NT2/D1 (cell line): ENCODE measurements around a stretch of chr5.

DNA sequence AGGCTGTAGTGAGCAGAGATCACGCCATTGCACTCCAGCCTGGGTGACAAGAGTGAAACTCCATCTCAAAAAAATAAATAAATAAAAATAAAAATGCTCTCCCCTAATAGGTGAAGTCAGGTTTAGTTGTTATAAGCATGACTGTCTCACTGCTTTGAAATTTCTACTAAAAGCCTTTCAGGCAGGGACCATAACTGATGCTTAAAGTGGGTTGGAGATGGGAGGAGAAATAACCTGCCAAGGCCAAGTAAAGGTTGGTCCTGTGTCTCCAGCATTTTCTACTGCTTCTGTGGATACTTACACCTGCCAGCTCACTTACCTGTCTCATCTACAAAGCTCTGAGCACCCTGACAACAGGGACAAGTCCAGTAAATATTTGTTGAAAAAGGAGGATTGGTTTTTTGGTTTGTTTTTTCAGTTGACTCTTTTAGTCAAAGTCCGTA lies 38.5 kb downstream of the GRAMD2B start:
- RRBS, 2 experiments, result no CpG with 5 or more reads among the region's 2 CpGs

GRCh38 chr5:126845538-126846159 lies 68.7 kb downstream of the LMNB1 start:
- RRBS, 2 experiments, result no CpG with 5 or more reads among the region's 14 CpGs

- RRBS, 2 experiments, result no CpG with 5 or more reads among the region's 4 CpGs
These were observed 8.2 kb upstream of the MARCHF3 start for GRCh38 chr5:127038528-127038959.

DNA sequence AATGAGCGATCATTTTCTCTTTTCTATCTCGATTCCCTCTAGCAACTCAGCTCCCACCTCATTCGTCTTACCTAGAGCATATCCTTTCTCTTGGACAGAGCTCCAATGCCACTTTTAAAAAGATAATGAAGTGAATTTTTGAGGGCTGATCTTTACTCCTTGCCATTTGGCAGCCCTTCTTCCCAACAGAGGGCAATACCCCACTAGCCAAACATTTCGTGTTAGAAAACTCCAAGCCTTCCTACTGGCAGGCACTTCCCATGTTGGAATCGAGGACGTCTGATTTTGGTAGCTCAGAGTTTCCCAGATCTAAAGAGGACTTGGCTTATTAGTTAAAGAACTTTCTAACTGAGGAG lies 108.0 kb upstream of the PRRC1 start:
- RRBS, 2 experiments, result no CpG with 5 or more reads among the region's 6 CpGs

DNA sequence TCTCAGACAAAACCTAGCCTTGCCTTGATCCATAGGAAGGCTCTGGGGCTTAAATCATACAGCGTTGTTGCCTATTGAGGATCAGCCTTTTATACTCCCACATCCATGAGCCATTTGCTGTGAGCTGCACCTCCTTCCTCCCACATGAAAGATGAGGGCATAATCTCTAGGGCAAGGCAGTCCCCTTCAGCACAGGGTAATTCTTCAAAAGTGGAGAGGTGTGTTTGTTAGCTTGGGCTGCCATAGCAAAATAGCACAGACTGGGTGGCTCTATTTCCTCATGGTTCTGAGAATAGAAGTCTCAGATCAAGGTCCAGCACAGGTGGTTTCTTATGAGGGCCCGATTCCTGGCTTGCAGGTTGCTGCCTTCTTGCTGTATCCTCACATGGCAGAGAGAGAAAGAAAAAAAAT lies 121.8 kb upstream of the SLC12A2 start:
- RRBS, 2 experiments, result no CpG with 5 or more reads among the region's 2 CpGs

DNA sequence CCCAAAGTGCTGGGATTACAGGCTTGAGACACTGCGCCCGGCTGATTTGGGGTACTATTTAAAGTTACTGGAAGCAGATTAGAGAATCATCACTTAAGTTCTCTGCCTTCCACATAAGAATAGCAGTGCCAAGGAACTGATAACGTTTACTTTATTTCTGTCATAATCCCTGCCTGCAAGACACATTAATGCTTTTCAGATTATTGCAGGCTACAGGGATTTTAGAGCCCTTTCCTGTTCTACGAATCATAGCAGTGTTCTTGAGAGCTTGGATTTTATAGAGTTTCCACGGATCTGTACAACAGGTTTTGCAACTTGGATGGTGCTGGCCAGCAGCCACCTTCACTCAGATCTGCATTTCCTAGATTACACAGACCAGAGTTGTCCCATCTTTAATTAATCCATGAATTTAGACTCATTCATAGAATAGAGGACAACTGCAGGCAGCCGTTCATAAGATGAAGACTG lies 38.0 kb downstream of the SLC12A2 start:
- RRBS, 2 experiments, result no CpG with 5 or more reads among the region's 6 CpGs

- RRBS, 2 experiments, result no CpG with 5 or more reads among the region's 7 CpGs
These were observed 96.9 kb downstream of the SLC12A2 start for GRCh38 chr5:128180279-128181029.

GRCh38 chr5:128196716-128197275 lies 113.2 kb downstream of the SLC12A2 start:
- RRBS, 2 experiments, result no CpG with 5 or more reads among the region's 4 CpGs

- RRBS, 2 experiments, result no CpG with 5 or more reads among the region's 8 CpGs
These were observed 50.5 kb downstream of the SLC27A6 start for GRCh38 chr5:129015831-129016205.

GRCh38 chr5:129094384-129094637 lies 238 bp upstream of the ISOC1 start:
- RRBS, 2 experiments, result under 1% methylated on average over 32 of the region's 34 CpGs

GRCh38 chr5:131303419-131303937 lies 39.6 kb downstream of the CDC42SE2 start:
- RRBS, 2 experiments, result no CpG with 5 or more reads among the region's 1 CpG

- RRBS, 2 experiments, result no CpG with 5 or more reads among the region's 3 CpGs
These were observed 77.6 kb downstream of the CDC42SE2 start for GRCh38 chr5:131341387-131341929.

GRCh38 chr5:131349278-131349730 lies 85.5 kb downstream of the CDC42SE2 start:
- RRBS, 2 experiments, result no CpG with 5 or more reads among the region's 5 CpGs

- RRBS, 2 experiments, result no CpG with 5 or more reads among the region's 2 CpGs
These were observed 135.8 kb downstream of the CDC42SE2 start for GRCh38 chr5:131399656-131400028.

DNA sequence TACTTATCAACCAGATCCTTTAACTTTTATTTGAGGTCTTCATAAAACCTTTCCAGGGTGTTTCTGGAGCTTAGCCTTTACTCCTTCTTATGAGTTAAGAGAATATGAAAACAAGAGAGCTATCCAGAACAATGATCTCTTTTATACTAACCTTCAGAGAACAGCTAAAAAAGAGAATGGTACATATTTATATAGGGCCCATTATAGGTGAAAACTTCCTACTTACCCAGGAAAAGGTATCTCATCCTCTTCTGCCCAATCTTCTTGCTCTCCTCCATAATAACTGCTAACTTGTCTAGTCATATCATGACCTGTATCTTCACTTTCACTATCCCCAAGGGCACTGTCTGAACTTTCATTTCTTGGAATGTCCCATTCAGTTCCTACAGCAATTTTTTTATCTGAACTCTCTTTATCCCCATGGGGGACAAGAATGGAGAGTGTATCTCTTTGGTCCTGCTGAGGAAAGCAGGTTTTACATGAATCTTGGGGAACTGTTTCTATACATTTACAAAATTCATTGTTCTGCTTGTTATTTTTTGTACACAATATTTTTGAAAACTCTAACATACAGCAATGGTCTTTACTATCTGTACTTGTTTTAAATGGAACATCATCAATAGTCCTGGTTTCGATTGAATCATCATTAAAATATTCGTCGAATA lies 36.4 kb upstream of the RAPGEF6 start:
- RRBS, 2 experiments, result no CpG with 5 or more reads among the region's 3 CpGs

- RRBS, 2 experiments, result no CpG with 5 or more reads among the region's 9 CpGs
These were observed 68.0 kb upstream of the RAPGEF6 start for GRCh38 chr5:131702812-131703722.

DNA sequence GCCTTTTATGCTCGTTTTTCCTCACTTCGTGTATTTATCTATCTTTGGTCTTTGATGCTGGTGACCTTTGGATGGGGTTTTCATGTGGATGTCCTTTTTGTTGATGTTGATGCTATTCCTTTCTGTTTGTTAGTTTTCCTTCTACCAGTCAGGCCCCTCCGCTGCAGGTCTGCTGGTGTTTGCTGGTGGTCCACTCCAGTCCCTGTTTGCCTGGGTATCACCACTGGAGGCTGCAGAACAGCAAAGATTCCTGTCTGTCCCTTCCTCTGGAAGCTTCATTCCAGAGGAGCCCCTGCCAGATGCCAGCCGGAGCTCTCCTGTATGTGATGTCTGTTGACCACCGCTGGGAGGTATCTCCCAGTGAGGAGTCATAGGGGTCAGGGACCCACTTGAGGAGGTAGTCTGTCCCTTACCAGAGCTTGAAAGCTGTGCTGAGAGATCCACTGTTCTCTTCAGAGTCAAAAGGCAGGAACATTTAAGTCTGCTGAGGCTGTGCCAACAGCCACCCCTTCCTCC lies 68.0 kb downstream of the FNIP1 start:
- RRBS, 2 experiments, result no CpG with 5 or more reads among the region's 5 CpGs

DNA sequence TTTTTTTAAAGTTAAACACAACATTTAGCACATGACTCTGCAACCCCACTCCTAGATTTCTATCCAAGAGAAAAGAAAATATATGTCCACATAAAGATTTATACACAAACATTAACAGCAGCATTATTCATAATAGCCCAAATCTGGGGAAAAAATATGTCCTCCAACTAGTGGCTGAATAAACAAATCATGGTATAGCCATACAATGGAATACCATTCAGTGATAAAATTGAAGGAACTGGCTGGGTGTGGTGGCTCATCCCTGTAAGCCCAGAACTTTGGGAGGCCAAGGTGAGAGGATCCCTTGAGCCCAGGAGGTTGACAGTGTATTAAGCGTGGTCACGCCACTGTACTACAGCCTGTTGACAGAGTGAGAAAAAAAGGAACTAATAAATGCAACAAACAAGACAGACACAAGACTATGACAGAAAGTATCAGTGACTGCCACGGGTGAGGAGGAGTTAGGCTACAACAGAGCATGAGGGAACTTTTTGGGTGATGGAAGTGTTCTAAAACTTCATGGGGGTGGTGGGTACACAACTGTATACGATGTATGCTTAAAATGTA lies 2.3 kb downstream of the FNIP1 start:
- RRBS, 2 experiments, result no CpG with 5 or more reads among the region's 4 CpGs

DNA sequence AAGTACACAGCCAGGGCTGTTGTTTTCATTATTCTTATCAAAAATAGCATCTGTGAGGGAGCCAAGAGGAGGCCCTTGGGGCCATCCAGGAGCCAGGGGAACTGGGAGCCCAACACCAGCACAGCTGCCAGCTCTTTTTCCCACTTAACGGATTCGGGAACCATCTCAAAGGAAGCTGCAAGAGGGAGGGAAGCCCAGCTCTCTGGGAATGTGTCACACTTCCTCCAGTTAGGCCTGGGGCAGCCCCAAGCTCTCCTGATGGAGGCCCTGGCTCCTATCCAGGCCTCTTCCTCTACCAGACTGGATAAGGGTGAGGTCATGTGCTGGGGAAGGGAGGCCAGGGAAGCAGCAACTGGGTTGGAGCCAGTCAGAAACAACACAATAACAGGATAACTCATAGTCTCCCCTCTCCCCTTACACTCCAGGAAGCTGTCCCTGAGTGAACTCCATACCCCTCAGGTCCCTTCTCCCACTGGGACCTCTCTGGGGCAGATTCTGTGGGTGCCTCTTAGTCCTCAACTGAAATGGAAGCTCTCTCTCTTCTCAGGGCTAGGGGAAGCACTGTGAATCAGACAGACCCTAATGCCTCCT lies 12.8 kb downstream of the CSF2 start:
- RRBS, 2 experiments, result no CpG with 5 or more reads among the region's 2 CpGs

- RRBS, 2 experiments, result no CpG with 5 or more reads among the region's 9 CpGs
These were observed 27.3 kb downstream of the CSF2 start for GRCh38 chr5:132100766-132101500.